Mucosa of descending colon (tissue), 1 donor: ENCODE measurements around a stretch of chr5.

GRCh38 chr5:55975217-55975688, 19.5 kb downstream of the IL6ST start:
- PRO-cap = no peak

- PRO-cap = no peak
Measured at GRCh38 chr5:55989849-55990192, 4.9 kb downstream of the IL6ST start.

- PRO-cap = no peak
Measured at GRCh38 chr5:56103038-56103300, 108.2 kb upstream of the IL6ST start.

GRCh38 chr5:56465345-56465895, 232.3 kb upstream of the ANKRD55 start:
- PRO-cap = no peak

DNA sequence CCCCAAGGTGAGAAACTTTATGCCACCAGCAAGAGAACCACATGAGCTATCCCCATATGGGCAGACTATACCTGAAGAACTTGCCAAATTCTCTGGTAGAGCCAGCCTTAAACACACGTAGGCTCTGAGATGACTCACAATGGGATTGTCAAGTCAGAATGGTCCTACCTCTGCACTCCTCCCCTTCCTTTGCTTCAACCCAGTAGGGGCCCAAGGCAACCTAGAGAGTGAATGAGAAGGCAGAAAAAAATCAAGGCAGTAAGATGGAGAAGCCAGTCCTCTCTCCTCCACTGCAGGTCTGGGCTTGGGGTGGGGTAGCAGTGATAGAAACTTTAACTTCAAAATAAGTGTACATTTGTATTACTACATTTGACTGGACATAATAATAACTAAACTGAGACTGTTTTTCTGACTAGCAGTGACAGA, 204.9 kb upstream of the MAP3K1 start:
- PRO-cap = no peak

DNA sequence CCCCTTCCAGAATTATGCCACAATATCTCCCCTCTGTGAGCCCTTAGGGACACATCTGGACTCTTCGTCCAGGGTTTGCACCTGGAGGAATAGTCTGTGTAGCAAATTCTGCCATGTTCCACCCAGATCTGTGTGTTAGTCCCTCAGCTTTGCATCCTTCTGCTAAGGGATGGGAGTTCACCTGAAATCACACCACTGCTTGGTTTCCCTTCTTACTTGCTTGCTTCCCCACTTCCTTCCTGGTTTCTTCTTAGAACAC, 202.7 kb upstream of the MAP3K1 start:
- PRO-cap = no peak

DNA sequence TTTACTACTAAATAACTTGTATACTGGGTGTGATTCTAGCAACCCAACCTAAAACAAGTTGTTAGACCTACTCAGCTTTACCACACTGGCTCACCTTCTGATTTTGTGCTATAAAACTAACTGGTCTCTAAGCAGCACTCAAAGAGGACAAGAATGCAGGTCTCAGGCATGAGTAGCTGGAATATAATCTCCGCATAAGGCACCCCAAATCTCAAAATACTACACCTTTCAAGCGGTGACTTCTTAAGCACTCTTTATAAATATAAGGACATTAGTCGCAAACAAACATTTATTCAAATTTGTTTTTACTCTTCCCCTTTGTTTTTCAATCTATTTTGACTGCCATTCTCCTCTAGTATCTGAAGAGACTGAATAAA, 202.4 kb upstream of the MAP3K1 start:
- PRO-cap = no peak

- PRO-cap = no peak
Measured at GRCh38 chr5:56638203-56638696, 177.1 kb upstream of the MAP3K1 start.

GRCh38 chr5:56638875-56639471, 176.4 kb upstream of the MAP3K1 start:
- PRO-cap = no peak

- PRO-cap = no peak
Measured at GRCh38 chr5:56896693-56897111, 12.7 kb upstream of the SETD9 start.

DNA sequence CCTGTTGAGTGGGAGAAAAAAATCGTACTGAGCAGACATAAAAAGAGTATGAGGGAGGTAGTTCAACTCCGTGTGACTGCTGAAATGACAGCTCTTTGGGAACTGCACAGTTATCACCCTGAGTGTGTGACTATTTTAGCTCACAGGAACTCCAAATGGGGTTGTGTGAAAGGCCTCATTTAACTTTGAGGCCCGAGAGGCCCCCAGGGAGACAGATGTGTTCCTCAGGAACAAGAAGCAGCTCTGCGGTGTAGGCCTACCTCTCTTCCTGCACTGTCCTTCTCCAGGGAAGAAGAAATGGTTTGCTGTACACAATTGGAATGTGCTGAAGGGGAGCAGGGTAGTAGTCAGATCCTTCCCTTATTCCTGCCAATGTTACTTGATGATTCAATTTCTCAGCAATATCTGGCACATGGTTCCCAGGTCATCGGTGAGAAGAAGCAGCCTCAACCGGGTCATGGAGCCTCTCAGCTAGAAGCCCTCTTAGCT, 37.1 kb downstream of the ACTBL2 start:
- PRO-cap = no peak

DNA sequence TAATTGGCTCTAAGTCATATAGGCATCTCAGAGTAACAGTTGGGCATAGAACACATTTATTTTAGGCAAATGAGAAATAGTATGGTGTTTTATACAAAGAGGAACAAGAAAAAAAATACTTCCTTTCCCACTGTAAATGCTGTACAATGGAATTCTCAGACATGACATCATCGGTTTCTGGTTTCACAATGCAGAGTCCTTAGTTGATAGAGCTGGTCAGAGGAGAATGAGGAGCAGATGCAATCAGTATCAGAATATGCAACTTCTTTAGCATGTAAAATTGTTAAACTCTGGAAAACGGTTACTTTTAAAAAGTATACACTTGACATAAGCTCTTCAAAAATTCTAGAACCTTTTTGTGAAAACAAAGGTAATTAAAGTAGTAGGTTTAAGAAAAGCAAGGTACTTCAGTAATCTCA, 49.4 kb downstream of the PLK2 start:
- PRO-cap = no peak

DNA sequence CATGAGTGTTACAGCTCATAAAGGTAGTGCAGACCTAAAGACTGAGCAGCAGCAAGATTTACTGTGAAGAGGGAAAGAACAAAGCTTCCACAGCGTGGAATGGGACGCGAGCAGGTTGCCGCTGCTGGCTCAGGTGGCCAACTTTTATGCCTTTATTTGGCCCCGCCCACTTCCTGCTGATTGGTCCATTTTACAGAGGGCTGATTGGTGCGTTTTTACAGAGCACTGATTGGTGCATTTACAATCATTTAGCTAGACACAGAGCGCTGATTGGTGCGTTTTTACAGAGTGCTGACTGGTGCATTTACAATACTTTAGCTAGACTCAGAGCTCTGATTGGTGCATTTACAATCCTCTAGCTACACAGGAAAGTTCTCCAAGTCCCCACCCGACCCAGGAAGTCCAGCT, 13.8 kb downstream of the PLK2 start:
- PRO-cap = no peak

- PRO-cap = unidirectional peak, plus-strand start at chr5:58454267
Measured at GRCh38 chr5:58453889-58454841, 5.7 kb downstream of the PLK2 start.

GRCh38 chr5:58460118-58461391, 669 bp upstream of the PLK2 start:
- PRO-cap = bidirectional peak, plus-strand start at chr5:58460182, minus-strand start at chr5:58460086; bidirectional peak, plus-strand start at chr5:58460517, minus-strand start at chr5:58460430; bidirectional peak, plus-strand start at chr5:58460649, minus-strand start at chr5:58460589; unidirectional peak, minus-strand start at chr5:58460894

DNA sequence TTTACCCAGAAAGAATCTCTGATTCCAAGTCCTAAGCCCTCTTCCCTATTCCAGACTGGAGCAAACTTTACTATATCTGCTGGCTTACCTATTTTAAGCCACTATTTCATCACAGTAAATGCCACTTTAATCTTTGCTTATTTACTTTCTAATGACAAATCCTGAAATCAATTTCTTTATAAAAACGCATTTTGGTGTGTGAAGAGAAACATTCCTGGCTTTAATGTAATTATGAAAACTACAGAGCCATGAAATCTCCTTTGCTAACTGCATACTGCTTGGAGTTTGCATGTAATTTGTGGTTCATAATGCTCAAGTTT, 121.1 kb downstream of the RAB3C start:
- PRO-cap = no peak

DNA sequence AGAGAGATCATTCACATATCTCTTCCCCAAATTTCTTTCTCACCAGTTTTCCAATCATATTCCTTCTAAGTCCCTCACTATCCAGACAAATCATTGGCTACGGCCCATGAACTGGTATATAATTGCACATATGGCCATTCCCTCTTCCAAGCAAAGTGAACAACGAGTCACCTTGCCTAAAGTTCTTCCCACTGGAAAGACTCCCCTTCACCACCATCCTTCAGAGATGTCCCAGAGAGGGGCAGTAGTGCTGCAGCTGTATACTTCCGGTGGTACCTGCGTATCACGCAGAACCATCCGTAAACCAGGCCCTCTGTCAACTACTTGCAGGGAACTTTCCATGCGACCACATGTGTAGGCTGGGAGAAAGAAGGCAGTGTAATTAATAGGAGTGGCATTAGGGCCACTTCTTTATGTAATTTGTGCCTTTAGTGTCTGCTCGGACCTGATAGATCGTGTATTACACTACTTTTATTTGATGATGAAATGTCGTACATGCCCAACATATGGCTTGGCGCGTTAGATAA, 400.1 kb downstream of the RAB3C start:
- PRO-cap = no peak

DNA sequence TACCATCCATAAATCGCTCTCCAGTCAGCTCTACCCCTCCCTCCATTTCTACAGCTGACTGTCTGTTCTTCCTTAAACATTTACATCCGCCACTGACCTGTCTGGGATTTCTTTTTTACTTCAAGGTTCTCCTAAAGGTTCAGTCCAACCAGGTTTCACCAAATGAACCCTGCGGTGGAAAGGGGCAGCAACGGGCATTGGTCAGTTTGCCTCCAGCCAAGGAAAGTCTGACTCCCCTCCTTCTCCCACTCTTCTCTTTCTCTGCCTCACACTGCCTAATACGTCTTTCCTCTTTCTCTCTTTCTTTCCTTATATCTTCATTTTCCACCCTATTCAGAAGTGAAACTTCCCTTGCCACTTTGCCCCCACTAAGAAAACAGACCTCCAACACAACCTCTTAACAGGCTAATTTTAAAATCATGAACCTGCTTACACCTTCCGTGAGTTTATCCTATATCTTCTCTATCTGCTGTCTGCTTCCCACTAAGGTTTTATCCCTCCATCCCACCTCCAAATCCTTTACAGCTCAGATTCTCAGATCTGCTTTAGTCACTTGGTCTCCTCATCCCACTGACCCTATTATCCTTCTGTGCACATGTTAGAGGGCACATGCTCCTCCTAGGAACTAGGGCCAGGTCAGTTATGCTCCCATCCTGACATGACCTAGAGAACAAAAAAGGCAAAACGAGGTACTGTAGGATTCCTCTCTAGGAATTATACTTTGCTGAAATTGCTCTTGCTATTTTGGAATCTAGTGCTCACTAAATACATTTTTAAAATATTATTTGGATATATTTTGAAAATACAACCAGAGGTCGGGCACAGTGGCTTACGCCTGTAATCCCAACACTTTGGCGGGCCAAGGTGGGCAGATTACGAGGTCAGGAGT, 439.4 kb downstream of the RAB3C start:
- PRO-cap = no peak

GRCh38 chr5:59086255-59086793, 503.4 kb downstream of the RAB3C start:
- PRO-cap = no peak

DNA sequence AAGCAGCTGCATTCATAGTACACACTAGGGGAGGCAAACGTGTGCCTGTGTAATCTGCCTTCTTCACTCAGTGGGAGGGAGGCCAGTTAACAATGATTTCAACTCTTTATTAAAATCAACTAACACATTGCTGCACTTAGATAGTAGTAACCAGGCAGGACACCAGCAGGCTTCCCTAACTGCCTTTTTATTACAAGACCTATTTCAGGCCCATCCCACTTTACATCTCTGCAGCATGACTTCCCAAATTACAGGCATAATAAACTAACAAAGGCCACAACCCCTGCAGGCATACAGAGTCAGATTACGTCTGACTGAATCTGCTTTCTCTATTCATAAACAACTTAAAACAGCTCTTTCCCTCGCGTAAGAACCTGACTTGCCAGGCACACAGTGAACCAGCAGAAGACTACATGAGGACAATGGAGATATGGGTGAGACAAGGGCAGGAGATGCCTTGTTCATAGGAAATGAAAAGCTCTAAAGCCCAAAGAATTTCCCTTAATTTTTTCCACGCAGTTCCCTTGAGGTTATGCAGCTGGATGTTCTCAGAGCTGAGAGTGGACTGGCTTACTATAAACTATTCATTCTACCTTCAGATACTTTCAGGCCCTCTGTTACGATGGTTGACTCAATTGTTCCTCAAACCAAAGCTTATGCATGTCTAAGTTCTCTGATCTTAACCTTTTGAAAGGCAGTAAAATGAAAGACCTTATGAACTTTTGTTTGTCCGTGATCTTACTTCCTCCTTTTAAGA, 576.1 kb downstream of the PDE4D start:
- PRO-cap = bidirectional peak, plus-strand start at position 288 of the sequence, minus-strand start at position 148 of the sequence